Measurements from ENCODE around the genes ARHGAP44 and ELAC2.

DNA sequence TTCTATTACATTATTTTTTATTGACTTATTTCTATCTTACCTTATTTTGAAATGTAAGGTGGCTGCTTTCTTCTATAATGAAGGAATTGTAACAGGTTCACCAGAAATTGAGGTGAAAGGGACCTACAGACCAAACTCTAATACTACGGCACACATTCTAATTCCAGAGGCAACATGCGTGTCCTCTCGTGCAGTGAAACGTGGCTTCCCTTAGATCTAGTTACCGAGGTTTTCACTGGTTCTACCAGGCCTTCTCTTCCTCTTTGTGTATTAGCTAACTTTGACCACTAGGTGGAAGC is 19.5 kb upstream of the RCVRN start:
- RRBS: no CpG with 5 or more reads among the region's 5 CpGs

DNA sequence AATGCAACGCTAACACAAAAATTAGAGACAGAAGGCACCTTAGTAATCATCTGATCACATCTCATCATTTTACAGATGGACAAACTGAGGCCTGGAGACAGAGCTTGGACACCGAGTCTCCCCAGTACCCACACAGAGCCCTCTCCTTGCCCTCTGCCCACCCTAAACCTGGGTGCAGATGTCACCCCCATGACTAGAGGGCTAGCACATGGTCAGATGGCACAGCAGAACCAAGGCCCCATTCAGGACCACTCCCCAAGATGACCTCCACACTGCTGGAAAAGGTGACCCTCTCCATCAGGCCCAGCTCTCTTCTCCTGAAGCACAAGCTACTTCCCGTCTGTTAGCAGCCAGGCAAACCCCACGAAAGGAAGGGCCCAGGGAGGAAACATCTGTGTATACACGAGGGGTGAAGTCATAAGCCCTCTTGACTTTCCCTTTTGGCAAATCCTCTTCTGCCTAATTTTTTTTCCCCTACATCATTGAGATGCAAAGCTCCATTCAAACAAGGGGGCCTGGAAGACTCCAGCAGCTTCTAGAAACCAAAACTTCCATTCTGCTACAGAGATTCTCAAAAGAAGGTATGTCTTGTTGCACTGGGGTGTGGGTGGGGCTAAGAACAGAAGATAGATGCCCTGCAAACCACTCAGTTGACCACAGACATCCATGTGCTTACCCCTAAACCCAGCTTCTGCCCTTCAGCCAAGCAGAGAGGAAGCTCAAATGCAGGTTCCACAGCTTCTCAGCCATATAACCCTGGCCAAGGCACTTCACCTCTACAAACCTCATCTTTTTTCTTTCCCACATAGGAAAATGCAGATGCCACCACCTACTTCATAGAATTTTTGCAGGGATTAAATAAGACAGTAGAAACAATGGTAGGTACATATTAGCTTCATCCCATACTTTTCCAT is 145.5 kb upstream of the RCVRN start:
- RRBS: no CpG with 5 or more reads among the region's 5 CpGs

GRCh38 chr17:10052347-10052944 is 146.0 kb downstream of the GAS7 start:
- RRBS: no CpG with 5 or more reads among the region's 12 CpGs

DNA sequence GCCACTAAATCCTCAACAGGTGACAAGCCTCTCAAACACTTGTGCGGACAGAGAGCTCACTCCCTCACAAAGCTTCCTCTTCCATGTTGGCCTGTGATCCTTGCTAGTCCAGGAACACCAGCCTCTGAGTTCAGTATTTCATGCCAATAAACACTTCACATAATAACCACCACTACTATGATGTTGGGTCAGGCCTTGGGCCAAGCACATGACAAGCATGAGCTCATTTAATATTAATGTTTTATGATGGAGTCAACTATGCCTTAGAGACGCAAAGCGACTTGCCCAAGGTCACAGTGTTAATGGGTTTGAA is 129.1 kb downstream of the GAS7 start:
- RRBS: no CpG with 5 or more reads among the region's 3 CpGs

GRCh38 chr17:10097184-10097585 is 101.2 kb downstream of the GAS7 start:
- RRBS: 9% methylated on average over 4 of the region's 7 CpGs

DNA sequence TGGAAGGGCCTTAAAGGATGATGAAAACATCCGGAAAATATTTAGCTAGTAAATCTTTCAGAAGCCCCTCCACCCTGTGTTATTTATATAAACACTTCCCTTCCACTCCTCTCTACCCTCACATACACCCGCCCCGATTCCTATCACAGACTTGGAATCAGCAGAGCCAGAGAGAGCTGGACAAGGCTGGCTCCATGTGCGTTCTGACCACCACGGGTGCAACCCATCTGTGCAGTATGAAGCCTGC is 72.7 kb downstream of the GAS7 start:
- RRBS: 8% methylated on average over 1 of the region's 5 CpGs

DNA sequence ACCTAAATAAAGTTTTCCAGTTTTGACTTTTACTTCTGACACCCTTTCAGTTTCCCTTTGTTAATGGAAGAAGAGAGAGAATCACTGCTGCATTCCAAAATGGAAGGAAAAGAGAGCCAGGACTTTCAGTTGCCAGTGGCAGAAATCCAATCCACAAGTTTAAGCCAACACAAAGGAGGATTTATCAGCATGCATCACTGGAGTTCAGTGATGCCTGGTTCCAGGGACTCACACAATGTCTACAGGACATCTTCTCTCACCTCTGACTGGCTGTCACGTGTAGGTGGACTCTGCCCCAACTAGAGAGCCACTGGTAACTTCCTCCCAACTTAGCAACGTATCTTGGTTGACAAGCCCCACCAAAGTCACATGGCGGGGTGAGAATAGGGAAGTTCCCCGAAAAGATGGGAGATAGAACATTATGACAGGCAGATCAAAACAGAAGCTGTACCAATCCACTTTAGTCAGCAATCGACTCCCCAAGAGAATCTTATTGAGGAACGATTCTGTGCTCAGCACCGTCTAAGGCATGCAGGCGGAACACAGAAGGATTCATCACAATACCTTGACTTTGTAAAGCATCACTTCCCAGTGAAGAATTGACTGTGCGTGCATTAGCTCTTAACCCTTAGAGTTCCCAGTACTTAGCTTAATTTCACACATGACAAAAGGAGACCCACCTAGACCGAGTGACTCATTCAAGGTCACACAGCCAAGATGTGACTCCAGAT is 46.4 kb downstream of the GAS7 start:
- RRBS: no CpG with 5 or more reads among the region's 10 CpGs

DNA sequence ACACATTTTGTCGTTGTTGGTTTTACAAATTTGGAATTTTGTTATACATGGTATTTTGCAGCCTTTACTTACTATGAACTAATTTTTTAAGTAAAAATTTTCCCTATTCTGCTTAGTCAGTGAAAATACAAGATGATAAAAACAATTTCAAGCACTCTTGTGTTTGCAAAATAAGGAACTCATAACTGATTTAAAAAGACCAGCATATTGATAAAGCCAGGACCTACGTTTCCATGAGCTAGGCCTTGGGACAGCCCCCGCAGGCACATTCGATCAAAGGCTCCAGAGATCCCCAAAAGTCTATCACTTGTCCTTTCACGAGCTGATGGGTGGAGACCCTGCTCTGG is 31.8 kb downstream of the GAS7 start:
- RRBS: no CpG with 5 or more reads among the region's 5 CpGs

DNA sequence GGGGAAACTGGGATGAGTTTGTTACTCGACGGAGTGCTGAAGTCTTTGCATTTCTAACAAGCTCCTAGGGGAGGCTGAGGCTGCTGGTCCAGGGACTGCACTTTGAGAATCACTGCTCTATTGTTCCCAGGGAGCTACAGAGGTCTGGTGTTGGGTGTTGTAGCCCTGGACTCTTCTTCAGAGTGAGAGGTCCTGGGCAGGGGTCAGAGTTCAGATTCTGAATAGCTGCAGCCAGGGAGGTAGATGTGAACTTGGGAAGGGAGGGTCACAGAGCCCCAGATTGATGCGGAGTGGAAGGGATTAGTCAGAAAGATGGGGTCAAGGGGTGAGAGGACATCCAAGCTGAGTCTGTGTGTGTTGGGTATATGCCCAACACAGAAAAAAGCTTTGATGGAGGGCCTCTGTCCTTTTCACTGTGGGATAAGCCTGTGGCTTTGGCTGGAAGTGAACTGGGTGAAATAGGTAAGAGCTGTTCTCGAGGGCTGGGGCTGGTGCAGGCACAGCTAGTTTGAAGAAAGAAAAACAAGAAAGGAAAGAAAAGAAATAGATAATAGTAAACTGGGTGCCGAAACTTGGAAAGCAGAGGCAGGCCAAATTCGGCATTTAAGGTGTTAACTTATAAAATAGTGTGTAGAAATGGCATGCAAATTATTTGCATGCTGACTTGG is 14.0 kb downstream of the TMEM238L start:
- RRBS: no CpG with 5 or more reads among the region's 6 CpGs

DNA sequence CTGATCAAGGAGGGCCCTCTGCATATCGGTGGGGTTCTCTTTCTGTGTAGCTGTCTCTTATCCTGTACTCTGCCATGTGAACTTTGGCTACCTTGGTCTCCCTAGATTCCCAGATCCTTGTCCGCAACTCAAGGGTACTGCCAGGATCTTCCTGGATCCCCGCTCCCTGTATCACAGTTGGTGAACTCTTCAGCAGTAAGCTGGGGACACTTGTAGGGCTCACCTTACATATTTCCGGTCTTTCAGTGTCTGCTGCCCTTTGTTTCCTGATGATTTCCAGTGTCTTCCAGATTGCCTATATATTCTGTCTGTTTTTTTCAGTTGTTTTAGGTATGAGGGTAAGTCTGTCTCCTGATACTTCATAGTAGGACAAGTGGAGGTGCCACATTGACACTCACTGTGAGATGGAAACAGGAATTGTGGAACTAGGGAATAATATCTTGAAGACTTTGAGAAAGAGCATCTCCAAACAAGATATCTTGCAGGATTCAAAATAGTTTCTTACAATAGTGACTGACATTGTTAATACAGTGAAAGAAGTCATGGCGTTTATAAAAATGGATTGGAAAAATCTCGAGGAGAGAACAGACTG is 54.1 kb downstream of the MAP2K4 start:
- RRBS: no CpG with 5 or more reads among the region's 6 CpGs

DNA sequence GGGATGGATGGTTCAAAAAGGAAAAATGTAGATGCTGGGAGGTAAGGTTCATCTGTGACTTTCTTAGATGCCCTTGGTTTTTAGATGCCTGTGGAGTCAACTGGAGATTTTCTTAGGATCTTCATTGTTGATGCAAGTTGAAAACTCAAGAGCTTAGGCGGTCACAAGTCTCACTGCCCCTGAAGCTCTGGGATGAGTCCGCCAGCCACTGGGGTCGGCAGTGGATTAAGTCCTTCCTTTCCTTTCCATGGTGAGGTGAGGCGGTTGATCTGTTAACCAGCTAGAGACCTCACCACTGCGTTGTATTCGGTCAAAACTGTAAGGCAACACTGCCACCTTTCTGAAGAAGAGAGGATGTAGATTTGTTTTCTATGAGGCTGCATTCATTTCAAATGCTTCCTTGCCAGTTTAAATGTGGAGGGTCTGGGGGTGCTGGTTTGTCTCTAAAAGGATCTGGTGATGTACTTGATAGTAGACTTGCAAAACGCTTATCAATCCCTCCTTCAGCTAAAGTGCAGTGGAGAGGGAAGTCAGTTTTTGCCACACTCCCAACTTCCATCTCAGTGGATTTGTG is 1.6 kb downstream of the MYOCD start:
- RRBS: no CpG with 5 or more reads among the region's 7 CpGs

- RRBS: 2% methylated on average over 15 of the region's 39 CpGs
These were observed at the start of gene ARHGAP44 for GRCh38 chr17:12789254-12789663. TSS of gene ARHGAP44 (plus strand) at chr17:12789498.

- RRBS: no CpG with 5 or more reads among the region's 4 CpGs
These were observed 90.3 kb downstream of the ELAC2 start for GRCh38 chr17:12927442-12927948.

DNA sequence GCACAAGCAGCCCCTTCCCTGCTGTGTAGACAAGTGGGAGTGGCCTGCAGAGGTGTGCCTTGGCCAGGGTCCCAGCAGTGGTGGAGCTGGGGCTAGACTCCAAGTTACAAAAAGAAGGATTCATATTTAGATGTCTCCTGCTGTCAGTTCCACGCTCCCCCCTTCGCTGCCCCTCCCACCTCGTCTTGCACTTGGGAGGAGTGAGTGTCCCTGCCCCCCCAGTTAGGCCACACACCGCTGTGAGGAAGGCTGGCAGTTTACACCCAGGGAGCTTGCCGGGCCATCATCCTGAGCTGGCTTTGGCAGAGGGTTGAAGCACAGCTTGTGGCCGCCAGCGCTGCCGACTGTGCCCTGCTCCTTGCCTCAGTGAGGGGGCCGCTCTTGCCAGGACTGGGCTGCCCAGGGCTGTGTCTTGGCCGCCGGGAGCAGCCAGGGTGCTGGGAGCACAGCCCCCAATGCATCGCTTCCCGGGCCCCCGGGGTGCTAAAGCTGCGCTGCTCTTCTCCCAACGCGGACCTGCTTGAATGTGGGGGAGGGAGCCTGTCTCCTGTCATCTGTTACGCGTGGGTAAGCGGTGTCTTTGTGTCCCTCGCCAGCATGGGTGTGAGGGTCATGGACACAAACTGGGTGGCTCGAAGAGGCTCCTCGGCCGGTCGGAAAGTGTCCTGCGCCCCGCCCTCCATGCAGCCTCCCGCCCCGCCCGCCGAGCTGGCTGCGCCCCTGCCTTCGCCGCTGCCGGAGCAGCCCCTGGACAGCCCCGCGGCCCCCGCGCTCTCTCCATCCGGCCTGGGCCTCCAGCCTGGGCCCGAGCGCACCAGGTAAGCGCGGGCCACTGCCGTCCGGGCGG is 44.1 kb downstream of the ELAC2 start:
- RRBS: 4% methylated on average over 23 of the region's 47 CpGs

- RRBS: no CpG with 5 or more reads among the region's 6 CpGs
These were observed 28.5 kb downstream of the ELAC2 start for GRCh38 chr17:12989344-12989779.

GRCh38 chr17:13002119-13002853 is 15.5 kb downstream of the ELAC2 start:
- RRBS: 92% methylated on average over 2 of the region's 14 CpGs

- RRBS: 1% methylated on average over 29 of the region's 75 CpGs
These were observed at the start of gene ELAC2 for GRCh38 chr17:13017272-13018093. TSS of gene ELAC2 (minus strand) at chr17:13018027.

DNA sequence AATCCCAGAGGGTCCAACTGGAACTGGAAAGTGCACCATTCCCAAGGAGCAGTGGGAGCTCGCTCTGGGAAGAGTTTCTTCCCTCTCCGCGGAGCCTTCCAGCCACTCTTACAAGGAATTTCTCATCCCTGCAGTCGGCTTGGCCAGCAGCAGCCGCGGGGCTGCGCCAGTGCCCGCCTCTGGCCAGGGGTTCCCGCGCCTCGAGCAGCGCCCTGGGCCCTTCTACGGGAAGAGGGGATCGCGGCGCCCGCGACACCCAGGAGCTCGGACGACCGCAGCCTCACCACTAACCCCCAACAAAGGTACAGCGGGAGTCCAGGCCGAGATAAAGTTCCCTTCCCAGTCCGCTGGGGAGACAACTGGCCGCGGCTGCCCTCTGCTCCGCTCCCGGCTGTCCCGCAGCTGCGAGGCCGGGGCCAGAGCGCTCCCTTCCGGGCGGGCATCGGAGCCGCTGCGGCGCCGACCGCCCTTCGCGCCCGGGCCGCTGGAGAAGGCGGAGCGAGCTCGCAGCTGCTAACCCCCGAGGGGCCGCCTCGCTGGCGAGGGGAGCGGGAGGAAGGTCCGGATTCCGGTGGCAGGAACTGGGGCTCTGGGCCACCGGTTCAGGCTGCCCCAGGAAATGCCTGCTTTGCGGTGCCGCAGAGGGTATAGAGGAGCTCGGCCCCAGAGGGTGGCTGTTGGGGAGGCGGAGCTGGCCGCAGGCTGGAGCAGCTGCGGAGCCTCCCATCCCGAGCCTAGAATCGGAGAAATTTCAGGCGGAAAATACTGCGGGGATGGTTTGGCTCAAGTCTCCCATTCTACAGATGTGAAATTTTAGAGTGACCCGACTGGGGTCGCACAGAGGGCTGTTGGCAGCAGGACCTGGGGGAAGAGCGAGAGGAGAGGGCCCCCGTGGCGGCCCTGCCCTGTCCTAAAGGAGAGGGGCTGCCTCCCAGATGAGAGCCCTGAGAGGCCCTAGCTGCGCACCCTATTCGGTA is 3.5 kb upstream of the HS3ST3B1 start:
- RRBS: 4% methylated on average over 20 of the region's 72 CpGs

GRCh38 chr17:14308535-14309895 is 8.1 kb downstream of the HS3ST3B1 start:
- RRBS: 8% methylated on average over 43 of the region's 79 CpGs

GRCh38 chr17:14525947-14526642 is 225.2 kb downstream of the HS3ST3B1 start:
- RRBS: no CpG with 5 or more reads among the region's 7 CpGs

Data from Ishikawa (cell line).